ENCODE measurements around a stretch of chr4.

DNA sequence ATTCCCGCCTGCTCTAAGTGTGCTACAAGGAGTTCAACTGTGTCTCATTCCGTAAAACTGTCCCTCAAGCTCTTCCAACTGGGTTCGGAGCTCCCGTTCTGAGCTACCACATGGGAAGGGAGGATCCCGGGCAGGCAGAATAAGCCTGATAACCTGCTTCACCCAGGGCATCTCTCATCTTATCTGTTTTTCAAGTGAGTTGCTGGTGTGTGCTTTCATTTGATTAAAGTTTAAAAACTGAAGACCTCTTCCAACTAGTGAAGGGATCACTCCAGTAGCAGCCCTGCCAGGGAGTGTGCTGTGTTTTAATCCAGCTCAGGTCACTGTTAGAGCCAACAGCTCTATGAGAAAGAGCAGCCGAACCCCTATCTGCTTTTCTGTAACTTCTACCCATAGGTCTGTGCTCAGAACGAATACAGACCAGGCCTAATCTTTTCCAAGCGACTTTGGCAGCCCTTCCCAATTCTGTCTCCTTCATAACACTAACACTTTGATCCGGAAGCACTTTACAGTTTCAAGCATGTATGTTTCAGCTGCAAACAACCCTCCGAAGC, 61.0 kb downstream of the IRF2 start:
- PRO-cap, 10 experiments = no peak in any of the 10 experiments

DNA sequence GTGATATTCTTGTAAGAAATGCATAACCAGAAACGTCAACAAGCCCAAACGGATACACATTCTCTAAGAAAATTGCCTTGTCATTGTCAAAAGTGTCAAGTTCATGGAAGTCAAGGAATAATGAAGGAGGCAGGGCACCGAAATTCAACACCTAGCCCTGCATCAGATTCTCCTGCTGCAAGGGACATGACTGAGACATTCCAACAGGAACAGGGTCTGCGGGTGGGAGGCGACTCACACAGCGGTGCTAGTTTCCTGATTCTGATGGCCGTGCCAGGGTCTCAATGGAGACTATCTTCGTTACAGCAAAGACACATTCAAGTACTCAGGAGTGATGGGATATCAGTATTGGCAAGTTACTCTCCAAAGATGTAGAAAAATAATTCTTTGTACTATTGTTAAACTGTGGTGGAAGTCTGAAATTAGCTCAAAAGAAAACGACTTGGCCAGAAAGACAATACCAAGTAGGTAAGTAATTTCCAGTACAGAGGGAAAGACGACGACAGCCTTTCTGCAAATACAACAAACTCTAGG, 26.6 kb downstream of the IRF2 start:
- PRO-cap, 10 experiments = no peak in any of the 10 experiments

- PRO-cap, 10 experiments = no peak in any of the 10 experiments
These were observed 16.8 kb downstream of the IRF2 start for GRCh38 chr4:184457552-184457913.

- PRO-cap, 10 experiments = no peak in any of the 10 experiments
These were observed 23.6 kb downstream of the CASP3 start for GRCh38 chr4:184625418-184626232.

GRCh38 chr4:184766354-184767134, 32.6 kb upstream of the CENPU start:
- PRO-cap, 10 experiments = no peak in any of the 10 experiments

GRCh38 chr4:184776296-184777027, 42.6 kb upstream of the CENPU start:
- PRO-cap, 10 experiments = no peak in any of the 10 experiments

GRCh38 chr4:184779327-184779793, 45.5 kb upstream of the CENPU start:
- PRO-cap, 10 experiments = no peak in any of the 10 experiments

DNA sequence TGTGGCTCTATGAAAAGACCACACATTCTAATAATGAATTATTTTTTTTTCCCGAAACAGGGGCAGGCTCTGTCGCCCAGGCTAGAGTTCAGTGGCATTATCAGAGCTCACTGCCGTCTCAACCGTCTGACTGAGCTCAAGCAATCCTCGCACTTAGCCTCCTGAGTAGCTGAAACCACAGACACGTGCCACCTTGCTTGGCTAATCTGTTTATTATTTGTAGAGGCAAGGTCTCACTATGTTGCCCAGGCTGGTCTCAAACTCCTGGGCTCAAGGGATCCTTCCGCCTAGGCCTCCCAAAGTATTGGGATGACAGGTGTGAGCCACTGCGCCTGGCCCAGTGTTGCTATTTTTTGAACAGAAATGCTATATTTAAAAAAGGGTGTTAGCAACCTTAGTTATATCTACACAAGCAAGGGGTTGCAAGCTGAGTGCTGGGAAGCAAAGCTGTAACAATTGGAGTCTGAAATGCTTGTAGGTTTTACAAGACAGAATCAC, 33.3 kb downstream of the ACSL1 start:
- PRO-cap, 10 experiments = peak in 3 of 10 experiments; most common minus-strand start position 132 of the sequence (in 3)

- PRO-cap, 10 experiments = no peak in any of the 10 experiments
These were observed 9.7 kb downstream of the ACSL1 start for GRCh38 chr4:184816006-184816570.

DNA sequence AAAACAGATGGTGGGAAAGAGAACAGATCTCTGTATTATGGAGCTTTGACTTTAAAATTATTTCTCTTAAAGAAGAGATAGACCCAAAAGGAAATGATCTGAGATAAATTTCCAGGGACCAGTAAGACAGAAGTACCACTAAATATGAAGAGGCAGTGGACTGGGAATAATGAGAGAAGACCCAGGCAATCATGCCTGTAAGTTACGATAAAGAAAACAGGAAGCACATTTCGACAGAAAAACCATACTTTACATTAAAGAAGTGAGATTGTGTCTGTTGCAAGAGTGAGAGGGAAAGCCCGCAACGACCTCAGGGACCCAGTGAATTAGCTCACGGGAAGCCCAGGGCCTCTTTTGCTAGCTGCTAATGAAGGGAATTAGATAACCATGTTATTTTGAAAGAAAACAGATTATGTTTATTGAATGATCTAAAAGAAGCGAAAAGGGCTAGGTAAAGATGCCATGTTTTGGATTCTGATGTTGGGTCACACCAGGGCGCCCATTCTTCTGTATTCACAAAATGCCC, 28.9 kb upstream of the ACSL1 start:
- PRO-cap, 10 experiments = no peak in any of the 10 experiments

DNA sequence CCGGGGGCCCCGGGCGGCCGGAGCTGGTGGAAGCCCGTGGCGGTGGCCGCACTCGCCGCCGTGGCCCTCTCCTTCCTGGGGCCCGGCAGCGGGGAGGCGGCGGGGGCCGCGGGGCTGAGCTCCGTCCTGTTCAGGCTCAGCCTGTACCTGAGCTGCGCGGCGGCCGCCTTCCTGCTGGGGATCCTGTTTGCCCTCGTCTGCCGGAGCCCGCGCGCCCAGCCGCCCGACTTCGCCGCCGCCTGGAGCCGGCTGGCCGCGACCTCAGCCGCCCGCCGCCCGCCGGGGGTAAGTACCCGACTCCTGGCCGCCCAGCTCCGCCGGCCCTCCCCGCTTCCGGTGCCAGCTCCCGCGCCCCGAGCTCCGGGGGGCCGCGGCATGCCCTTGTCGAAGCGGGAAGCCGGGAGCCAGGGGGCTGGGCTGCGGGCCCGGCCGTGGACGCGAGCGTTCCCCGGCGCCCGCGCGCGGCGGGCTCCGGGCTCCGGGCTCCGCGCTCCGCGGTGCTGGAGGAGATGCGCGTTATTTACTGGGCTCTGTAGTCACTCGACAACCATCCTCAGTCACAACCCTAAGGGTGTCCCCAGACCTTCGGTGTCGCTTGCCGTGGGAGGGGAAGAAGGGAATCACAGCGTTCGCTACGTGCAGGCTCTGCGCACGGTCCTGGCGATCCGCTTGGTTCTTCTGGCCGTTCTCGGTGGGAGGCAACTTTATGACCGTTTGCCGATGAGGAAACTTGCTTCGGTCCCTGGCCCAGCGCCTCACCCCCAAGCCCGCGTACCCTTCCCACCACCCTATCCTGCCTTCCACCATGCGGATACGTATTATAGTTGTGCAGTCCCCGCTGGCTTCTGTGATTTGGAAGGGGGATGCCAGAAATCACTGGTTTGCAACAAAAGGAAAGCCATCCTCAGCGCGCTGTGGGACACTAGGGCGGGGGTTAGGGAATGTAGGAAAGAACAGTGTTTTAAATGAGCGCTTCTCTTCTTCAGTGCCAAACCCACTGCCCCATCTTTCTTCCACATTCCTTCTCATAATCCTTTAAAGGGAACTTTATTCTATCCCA, 903 bp downstream of the SNX25 start:
- PRO-cap, 10 experiments = peak in 10 of 10 experiments; most common plus-strand start position 395 of the sequence (in 1); most common minus-strand start position 680 of the sequence (in 10)

DNA sequence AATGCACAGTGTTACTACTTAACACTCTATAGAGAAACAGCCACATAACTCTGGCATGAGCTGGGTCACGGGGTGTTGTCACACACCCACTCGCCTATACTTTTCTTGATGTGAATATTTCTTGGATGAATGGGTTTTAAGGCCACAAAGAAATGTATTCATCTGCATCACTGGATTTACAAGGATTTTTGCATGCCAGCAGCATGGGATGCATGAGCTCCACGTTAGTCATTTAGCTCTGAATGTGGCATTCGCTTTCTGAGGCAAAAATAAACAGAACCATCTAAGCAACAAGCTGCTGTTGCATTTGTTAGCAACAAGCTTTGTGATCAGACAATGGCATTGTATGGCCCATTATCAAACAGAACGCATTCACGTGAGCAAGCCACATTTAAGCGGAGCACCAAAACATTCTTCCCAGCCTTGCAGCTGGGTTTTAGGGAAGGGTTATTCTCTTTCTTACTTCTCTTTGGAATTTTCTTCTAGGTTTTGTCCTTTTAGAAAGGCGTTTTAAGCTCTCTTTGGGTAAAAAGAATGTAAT, 89.6 kb downstream of the LRP2BP start:
- PRO-cap, 10 experiments = no peak in any of the 10 experiments

DNA sequence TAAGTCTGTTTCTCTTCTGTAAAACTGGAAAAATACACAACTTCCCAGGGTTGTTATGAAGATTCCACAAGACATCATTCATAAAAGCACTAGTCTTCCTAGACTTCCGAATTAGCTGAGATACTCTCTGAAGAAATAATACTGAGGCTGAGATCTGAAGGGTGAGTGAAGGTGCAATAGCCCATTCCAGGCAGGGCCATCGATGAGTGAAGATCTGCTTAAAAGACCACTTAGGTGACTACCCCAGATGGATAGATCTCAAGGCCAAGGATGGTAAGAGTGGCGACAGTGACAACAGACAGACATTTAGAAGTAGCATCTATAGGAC, 998 bp downstream of the UFSP2 start:
- PRO-cap, 10 experiments = no peak in any of the 10 experiments

DNA sequence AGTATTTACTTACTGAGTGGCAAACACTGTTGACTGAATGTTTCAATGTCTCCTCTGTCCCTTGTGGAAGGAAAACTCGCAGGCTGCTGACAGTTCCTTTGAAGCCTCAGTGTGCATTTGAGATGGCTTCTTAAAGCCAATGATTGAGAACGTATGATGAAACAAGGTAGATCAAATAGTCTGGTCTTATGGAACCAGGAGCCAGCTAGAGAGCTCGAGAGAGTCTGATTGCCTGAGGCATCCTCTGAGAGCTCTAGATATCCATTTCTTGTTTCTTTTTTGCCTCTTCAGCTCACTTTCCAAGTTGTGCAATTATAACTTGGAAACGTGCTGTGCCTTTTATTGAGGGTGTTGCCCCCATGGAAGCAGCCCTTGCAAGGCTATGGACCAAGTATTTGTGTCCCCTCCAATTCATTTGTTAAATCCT, 43.1 kb upstream of the PDLIM3 start:
- PRO-cap, 10 experiments = no peak in any of the 10 experiments

- PRO-cap, 10 experiments = no peak in any of the 10 experiments
These were observed 107.4 kb upstream of the PDLIM3 start for GRCh38 chr4:185642660-185643244.

GRCh38 chr4:185656312-185657209, 121.3 kb upstream of the PDLIM3 start:
- PRO-cap, 10 experiments = no peak in any of the 10 experiments

GRCh38 chr4:185795293-185795691, 16.7 kb downstream of the SORBS2 start:
- PRO-cap, 10 experiments = no peak in any of the 10 experiments

DNA sequence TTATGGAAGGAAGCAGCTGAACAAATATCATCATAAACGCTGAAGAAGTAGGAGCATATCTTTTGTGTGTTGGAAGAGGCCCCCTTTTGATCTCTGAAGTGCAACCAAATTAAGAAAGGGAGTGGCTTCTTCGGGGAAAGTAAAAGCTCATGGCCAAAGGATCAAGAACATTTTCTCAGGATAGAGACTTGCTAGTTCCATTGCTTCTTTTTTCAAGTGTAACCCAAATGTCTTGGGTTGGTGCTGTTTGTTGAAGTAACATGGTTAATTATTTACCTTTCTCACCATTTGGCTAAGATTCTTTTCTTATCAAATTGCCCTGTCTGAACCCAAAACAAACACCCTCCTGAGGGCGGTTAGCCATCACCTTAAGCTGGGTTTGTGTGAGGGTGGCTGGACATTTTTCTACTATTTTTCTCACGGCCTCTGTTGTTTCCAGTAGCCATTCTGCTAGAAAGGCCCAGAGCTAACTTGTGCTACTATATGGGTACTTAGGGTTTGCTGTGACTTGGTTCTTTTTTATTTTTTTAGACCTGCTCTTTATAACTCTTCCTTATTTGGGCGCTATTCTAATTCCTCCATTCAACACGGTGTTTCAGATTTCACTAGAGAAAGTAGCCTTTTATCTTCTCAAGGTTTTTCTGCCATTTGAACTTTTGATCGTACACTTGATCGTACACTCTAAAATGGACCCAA, 18.6 kb upstream of the SORBS2 start:
- PRO-cap, 10 experiments = peak in 1 of 10 experiments; most common minus-strand start position 220 of the sequence (in 1)

DNA sequence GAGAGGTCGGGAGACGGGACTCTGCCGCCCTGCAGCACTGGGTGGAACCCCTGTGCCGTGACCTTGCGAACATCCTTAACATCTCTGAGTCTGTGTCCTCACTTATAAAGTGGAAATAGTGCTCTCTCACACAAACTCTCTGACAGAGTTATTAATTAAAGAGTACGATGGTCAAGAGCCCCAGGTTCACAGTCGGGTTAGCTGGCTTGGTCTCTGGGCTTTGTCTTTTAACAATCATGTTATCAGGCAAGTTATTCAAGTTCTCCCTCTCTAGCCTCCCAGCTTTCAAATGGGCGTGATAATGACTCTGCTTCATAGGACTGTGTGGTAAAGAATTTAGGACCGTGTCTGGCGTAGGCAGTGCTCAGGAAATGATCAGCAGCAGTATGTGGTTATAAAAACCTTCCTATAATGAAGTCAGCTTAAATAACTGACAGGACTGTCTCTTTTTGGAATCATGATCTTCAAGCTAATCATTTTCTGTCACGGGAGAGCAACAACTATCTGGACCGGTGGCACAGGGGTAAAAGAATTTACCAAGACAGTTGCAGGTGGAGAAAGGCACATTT, 10.3 kb downstream of the TLR3 start:
- PRO-cap, 10 experiments = no peak in any of the 10 experiments

DNA sequence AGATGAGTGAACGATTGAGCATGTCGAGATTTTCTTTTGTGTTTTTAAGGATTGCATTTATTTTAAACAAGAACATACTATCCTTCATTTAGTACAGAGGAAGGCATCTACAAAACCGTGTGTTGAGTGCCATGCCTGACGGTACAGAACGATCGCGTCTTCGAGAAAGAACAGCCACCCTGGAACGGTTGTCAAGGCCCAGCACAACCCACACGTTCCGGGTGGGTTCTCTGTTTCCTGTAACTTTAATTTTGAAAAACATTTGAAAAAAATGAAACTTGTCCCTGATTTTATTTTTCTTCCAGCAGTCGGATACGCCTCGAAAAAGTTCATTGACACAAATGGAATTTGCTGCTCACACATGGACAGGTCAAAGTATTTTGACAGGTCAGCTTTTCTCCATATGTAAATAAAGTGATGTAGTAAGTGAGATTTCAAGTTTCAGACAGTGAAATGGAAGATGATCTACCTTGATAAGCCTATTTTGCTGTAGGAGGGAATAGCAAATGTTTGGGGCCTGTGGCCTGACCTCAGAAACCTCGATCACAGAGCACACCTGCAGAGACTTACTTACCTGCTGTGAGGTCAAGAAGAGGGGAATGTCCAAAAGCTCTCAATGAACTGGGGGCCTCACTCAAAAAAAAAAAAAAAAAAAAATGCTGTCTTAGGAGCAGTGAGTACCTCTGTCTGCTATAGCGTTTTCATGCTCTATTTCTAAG, 24.3 kb upstream of the CYP4V2 start:
- PRO-cap, 10 experiments = no peak in any of the 10 experiments

Measured in Metastatic Breast Carcinoma in the Brain (tissue), 10 donors.